ENCODE results near the gene PRSS56.

DNA sequence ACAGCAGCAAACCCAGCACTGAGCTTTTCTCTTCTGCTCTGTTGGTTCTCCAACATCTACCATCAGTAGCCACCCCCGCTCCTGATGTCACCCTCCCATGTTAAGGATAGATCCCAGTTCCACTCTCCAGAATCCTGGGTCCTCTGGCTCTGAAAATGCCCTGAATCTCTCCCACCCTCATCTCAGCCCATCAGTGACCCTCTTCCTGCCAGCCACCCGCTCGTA is 13.0 kb upstream of the B3GNT7 start:
- PRO-cap = no peak

DNA sequence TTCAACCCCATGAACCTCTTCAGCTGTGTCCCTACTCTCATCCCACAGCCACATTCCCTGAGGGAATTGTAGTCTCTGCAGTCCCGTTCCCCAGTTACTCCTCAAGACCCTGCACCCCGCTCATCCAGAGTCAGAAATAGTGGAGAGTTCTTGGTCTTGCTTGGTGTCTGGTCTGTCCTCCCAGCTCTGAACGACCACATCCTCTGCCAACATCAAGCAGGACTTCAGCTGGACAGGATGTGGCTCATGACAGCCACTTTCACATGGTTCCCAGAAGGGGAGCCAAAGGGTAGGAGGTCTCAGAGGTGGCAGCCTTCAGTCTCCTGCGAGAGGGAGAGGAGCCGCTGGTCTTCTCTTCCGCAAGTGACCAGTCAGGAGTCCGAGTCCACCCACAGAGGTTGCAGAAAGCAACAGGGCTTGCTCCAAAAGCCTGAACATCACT is 29.8 kb downstream of the B3GNT7 start:
- PRO-cap = no peak

GRCh38 chr2:231515484-231516170 is 14.6 kb downstream of the NMUR1 start:
- PRO-cap = no peak

DNA sequence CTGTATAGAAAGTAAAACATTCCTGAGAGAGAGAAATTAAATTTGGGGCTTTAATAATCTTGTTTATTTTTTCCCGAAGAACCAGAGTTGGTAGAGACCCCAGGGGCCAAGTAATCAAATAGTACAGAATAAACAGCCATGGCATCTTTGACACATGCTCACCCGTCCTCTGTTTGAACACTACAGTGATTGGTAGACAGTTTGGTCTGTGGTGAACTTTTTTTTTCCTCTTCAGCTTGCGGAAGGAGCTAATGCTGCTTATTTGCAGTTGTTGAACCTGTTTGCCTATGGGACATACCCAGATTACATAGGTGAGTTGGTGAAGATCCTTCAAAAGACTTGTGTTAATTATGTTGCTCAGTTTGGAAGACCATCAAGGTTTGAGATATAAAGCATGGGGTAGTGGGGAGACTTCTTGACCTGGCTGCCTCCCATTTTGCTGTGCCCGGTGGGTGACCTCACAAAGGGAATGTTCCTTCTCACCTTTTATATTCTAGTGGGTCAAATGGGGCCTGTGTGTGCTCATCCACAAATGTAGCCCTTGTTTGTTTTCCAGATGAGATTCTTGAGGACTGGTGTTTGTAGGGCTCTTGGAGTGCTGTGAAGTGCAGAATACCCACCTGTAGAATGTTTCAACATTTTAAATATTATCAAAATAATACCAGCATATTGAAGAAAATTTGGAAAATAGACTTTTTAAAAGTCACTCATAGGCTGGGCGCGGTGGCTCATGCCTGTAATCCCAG is 5.4 kb downstream of the COPS7B start:
- PRO-cap = no peak

GRCh38 chr2:232133881-232134229 is 172.3 kb downstream of the DIS3L2 start:
- PRO-cap = no peak

GRCh38 chr2:232386355-232386925 is 7.9 kb downstream of the ALPP start:
- PRO-cap = no peak

GRCh38 chr2:232520256-232520659 is at the start of gene PRSS56:
Gene PRSS56 (plus strand): TSS chr2:232520388.
- PRO-cap = no peak

GRCh38 chr2:232570945-232571357 is 20.5 kb downstream of the EIF4E2 start:
- PRO-cap = no peak

DNA sequence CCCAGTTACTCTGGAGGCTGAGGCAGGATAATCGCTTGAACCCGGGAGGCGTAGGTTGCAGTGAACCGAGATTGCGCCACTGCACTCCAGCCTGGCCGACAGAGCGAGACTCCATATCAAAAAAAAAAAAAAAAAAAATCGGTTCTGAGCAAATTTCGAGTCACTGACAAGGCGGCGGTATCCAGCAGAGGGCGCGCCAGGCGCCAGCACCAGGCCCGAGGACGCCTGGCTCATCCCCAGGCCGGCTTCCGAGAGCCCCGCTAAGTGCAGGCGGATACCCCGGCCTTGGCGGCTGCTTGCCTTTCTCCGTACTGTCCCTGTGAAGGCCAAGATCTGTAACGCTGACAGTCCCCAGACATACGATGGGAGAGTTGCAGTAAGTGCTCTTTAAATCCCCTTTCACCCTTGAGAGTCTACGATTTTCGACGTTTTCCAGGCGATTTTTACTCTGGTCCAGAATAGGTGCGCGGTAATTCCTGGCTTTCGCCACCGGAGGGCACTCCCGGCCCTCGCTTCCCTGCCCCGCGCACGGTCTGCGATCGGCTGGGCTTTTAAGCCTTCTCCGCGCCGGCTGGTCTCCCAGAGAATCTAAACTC is 27.5 kb upstream of the EFHD1 start:
- PRO-cap = no peak

- PRO-cap = no peak
Observed at GRCh38 chr2:232786926-232787498, 10.6 kb upstream of the KCNJ13 start.

DNA sequence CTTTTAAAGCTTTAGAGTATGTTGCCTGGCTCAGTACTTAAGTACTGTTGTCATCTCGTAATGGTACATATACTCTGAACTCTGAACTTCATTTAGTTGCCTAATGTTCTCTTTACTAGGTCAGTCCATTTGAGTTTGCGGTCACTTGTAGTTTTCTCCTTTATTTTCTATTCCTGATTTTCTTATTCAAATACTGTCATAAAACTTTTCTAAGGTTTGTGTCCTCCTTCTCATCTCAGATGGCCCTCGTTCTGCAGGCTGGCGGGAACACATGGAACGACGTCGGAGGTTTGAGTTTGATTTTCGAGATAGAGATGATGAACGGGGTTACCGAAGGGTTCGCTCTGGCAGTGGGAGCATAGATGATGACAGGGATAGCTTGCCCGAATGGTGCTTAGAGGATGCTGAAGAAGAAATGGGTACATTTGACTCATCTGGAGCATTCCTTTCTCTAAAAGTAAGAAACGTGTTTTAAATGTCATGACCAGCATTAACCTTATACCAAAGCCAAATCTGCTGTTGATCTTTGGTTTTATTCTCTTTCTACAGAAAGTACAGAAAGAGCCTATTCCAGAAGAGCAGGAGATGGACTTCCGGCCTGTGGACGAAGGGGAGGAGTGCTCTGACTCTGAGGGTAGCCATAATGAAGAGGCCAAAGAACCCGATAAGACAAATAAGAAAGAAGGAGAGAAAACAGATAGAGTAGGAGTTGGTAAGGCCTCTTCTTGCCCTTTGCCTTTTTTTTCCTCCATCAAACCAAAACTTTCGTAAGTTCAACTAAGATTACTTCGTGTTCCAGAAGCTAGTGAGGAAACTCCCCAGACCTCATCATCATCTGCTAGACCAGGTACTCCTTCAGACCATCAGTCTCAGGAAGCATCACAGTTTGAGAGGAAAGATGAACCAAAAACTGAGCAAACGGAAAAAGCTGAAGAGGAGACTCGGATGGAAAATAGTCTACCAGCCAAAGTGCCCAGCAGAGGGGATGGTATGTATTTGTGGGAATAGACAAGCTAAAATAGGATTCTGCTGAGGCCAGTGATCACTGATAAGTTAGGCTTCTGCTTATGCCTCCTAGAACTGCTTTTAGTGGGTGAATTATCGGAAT is 14.4 kb upstream of the KCNJ13 start:
- PRO-cap = no peak

GRCh38 chr2:232806441-232806838 is 30.1 kb upstream of the KCNJ13 start:
- PRO-cap = no peak

DNA sequence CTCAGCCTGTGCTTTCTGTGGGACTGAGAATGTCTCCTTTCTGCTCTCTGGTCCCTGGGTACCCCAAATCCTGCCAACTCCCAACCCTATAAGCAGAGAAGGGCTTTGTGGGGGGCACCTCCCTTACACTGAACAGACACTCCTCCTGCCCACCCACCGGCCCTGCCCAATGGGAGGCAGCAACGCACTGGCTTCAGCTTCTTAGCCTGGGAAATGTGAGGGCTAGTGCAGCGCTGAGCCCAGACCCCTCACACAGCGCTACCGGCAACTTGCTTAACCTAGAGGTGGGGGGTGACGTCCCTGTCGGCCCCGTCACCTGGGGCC is 5.5 kb downstream of the SNORC start:
- PRO-cap = bidirectional peak, plus-strand start at position 242 of the sequence, minus-strand start at position 72 of the sequence

GRCh38 chr2:232988437-232988917 is 24.6 kb downstream of the NGEF start:
- PRO-cap = no peak

GRCh38 chr2:233060519-233061067 is 451 bp downstream of the INPP5D start:
- PRO-cap = no peak

DNA sequence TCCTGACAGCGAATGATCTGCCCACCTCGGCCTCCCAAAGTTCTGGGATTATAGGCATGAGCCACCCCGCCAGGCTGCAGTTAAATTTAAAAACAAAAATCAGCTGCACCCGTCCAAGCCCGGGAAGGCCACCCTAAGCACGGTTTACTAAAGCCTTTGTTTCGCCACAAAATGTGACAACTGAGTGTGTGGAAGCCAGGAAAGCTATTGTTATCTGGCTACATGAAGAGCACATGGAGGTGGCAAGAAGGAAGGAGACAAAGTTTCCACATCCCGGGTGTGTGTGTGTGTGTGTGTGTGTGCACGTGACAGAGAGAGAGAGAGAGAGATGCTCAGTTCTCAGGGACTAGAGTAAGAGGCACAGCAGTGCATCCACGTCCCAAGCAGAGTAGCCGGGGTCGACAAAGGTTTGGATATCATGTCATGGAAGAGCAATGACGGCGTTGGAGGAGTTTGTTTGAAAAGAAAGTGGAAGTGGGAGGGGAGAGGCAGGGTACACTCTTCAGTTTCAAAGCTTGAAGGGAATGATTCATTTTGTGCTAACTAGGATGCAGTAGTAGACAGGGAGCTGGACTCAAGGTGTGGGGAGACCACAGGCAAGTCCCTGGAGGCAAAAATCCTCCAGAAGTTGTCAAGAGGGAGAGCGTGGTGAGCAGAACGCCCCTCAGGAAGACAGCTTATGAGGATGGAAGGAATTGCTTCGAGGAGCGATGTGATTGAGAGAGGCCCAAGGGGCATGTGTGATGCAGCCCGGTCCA is 20.2 kb downstream of the INPP5D start:
- PRO-cap = no peak

GRCh38 chr2:233082618-233083114 is 22.5 kb downstream of the INPP5D start:
- PRO-cap = no peak

GRCh38 chr2:233148012-233148386 is 87.9 kb downstream of the INPP5D start:
- PRO-cap = no peak

DNA sequence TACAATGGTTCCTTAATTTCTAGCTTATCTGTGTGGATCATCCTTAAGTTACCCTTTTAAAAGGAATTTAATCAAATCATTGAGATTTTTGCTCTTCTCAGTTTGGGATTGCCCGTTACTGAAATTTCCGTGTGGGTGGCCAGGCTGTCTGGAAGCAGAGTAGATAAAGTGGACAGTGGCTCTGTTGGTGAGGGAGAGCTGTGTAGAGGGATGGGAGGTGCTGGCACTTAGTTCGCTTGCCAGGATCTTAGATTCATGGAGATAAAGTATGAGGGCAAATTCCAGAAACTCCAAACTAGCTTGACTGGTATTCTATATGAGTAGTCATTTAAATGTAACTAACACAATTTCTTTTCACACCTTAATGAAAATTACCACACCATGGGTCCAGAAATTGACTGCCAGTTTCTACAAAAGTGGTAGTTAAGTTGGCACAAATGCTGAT is 27.3 kb upstream of the SAG start:
- PRO-cap = no peak

GRCh38 chr2:233329551-233329951 is 21.9 kb downstream of the SAG start:
- PRO-cap = no peak

All from vermiform appendix (tissue), 1 donor.